H1 (cell line): ENCODE results near the gene IQCA1.

DNA sequence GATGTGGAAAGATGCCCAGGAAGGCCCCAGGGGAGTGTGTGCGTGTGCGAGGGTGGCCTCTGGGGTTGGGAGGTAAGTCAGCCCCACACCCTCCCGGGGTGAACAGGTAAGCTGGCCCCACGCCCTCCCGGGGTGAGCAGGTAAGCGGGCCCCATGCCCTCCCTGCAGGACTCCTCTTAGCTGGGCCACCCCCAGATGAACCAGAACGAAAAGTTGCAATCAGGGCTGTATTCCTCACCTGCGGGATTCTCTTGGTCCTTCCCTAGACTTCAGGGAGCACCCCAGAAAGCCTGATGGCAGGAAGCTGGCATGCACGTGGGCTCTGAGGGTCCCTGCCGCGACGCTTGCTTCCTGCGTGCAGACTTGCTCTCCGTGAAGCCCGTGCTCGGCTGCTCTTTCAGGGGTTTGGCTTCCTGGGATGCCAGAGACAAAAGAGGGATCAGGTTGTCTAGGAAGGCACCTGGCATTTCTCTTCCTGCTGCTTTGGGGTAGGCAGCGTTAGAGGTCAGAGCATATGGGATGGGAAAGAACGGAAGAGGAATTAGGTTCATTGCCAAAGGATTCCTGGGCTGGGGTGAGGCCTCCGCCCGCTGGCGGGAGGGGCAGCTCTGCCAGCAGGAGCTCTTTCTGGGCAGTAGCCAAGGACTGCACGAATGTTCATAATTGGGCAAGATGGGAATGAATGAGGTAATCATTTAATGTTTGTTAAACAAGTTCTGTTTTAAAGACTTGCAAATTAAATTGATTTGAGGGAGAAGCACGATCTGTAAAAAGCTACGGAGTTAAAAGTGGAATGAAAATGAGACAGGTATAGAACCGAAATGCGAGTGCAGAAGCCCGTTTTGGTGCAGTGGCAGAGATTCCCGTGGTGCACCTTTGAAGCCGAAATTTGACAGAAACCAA, 253.8 kb downstream of the AGAP1 start:
- RRBS, result no CpG with 5 or more reads among the region's 29 CpGs
CAGE:
- cytosol, long polyA plus RNA, result no peak
- long polyA plus RNA, result no peak
- nucleus, long polyA plus RNA, result no peak

GRCh38 chr2:235811793-235812837, 318.3 kb downstream of the AGAP1 start:
- RRBS, result no CpG with 5 or more reads among the region's 37 CpGs
CAGE:
- cytosol, long polyA plus RNA, result no peak
- long polyA plus RNA, result no peak
- nucleus, long polyA plus RNA, result no peak

DNA sequence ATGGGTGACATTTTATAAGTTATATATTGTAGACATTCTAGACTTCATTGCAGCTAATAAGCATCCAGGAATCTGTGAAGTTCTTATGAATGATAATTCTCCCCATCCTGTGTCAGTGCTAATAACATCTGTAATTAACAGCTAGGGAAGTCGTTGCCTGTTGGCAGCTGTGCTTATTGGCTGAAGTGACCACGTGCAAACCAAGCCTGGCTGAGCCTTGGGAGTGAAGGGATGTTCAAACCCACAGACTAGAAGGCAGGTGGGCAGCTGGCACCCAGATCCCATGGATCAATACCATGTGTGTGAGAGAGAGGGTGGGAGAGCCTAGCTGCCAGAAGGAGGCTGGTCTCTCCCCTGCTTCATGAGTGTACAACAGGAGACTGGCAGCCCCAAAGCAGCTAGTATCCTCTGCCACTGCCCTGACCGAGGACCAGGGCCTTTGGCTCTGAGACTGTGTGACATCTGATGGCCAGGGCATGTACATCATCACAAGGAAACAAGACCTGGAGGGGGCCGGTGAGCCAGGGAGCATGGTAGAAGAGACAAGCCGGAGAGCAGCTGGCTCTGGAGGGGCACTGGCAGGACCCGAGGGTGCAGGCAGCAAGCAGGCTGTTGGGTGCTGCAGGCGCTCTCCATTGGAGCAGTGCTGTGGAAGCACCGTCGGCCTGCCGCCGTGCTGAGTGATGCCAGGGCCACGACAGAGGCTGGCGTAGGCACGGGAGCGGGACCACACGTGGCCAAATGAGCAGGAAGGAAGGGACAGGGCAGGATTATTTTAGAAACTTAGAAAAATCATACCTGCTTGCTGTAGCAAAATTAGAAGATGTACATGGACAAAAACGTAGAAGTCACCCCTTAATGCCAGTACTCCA, 335.4 kb downstream of the GBX2 start:
- RRBS, result no CpG with 5 or more reads among the region's 17 CpGs
CAGE:
- cytosol, long polyA plus RNA, result no peak
- long polyA plus RNA, result no peak
- nucleus, long polyA plus RNA, result no peak

DNA sequence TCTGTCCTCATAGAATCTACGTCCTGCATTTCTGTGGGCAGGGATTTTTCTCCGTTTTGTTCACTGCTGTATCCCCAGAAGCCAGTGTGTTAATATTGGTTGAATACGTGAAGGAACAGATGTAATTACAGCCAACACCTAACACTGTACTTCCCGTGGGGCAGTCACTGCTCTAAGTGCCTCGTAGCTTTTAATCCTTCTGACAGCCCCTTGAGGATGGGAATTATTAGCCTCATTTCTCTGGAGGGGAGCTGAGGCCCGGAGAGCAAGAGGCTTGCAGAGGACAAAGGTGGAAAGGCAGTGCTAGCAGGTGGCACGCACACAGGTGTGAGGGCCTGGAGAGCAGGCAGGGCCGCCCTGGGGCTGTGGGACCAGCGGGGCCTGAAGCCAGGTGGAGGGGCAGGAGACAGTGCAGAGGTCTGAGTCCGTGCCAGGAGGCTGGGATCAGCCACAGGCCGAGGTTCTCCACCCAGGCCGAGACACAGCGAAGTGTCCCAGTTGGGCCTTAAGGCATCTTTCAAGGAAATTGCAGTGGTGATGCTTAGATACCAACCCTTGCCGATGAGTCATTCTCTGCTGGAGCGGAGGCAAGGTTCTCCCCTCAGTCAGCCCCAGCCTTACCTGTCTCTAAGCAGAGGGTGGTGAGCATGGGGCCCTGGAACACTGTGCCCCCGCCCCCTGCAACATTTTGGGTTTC, 122.8 kb downstream of the GBX2 start:
- RRBS, result no CpG with 5 or more reads among the region's 16 CpGs
CAGE:
- cytosol, long polyA plus RNA, result no peak
- long polyA plus RNA, result no peak
- nucleus, long polyA plus RNA, result no peak

- RRBS, result 3% methylated on average over 10 of the region's 38 CpGs
CAGE:
- cytosol, long polyA plus RNA, result no peak
- long polyA plus RNA, result no peak
- nucleus, long polyA plus RNA, result no peak
Observed at GRCh38 chr2:236177929-236178436, 9.8 kb upstream of the GBX2 start.

GRCh38 chr2:236236554-236236885, 27.7 kb downstream of the ASB18 start:
- RRBS, result no CpG with 5 or more reads among the region's 12 CpGs
CAGE:
- cytosol, long polyA plus RNA, result no peak
- long polyA plus RNA, result no peak
- nucleus, long polyA plus RNA, result no peak

DNA sequence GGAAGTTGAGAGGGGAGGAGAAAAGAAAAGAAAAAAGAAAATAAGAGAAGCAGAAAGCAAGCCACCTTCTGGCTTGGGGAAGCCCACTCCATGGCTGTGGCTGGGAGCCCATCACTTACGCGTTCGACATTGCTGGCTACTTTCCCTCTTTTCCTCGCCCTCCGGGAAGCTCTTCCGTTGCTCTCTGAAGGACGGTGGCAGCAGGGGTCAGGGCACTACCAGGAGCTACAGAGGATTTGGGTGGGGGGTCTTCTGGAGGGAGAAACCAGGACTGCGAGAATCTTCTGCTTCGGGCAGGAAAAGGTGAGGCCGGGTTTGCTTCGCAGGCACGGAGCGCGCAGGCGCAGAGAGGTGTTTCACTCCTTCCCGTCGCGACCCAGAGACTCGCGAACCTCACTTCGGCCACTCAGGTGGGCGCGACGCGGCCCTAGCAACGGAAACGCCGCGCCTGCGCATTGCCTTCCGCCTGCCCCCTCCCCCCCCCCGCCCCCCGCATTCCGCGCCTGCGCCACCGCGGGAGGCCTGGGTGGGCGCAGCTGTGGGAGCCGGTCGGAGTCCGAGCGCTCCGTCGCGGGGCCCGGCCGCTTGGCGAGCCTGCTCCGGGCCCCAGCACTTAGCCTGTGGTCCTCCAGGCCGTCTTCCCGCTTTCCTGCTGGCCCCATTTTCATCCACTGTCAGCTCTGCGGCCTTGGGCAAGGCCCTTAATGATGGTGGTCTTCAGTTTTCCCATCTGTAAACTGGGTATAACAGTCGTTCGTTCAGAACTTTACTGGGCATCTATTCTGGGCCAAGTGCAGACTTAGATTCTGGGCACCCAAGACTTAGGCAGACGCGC, at the start of gene IQCA1:
TSS of gene IQCA1 (minus strand) at position 339 of the 835 bp plus-strand sequence.
- RRBS, result no CpG with 5 or more reads among the region's 57 CpGs
CAGE:
- cytosol, long polyA plus RNA, result start-site peak on the minus strand centred at position 286 of the sequence, 27 bp wide, 23 reads
- long polyA plus RNA, result start-site peak on the minus strand centred at position 321 of the sequence, 20 bp wide, 49 and 44 reads in 2 replicates
- nucleus, long polyA plus RNA, result start-site peak on the minus strand centred at position 305 of the sequence, 40 bp wide, 88 reads

GRCh38 chr2:236545737-236546207, 23.9 kb upstream of the ACKR3 start:
- RRBS, result no CpG with 5 or more reads among the region's 11 CpGs
CAGE:
- cytosol, long polyA plus RNA, result no peak
- long polyA plus RNA, result no peak
- nucleus, long polyA plus RNA, result no peak

GRCh38 chr2:236567459-236567903, 2.1 kb upstream of the ACKR3 start:
- RRBS, result 3% methylated on average over 8 of the region's 30 CpGs
CAGE:
- cytosol, long polyA plus RNA, result start-site peak on the plus strand at chr2:236567753-236567787, 38 reads
- long polyA plus RNA, result no peak
- nucleus, long polyA plus RNA, result start-site peak on the plus strand at chr2:236567753-236567802, 35 reads

- RRBS, result no CpG with 5 or more reads among the region's 15 CpGs
CAGE:
- cytosol, long polyA plus RNA, result no peak
- long polyA plus RNA, result no peak
- nucleus, long polyA plus RNA, result no peak
Observed at GRCh38 chr2:236575382-236575947, 5.8 kb downstream of the ACKR3 start.

GRCh38 chr2:236730495-236731030, 160.9 kb downstream of the ACKR3 start:
- RRBS, result 85% methylated on average over 3 of the region's 10 CpGs
CAGE:
- cytosol, long polyA plus RNA, result no peak
- long polyA plus RNA, result no peak
- nucleus, long polyA plus RNA, result no peak

DNA sequence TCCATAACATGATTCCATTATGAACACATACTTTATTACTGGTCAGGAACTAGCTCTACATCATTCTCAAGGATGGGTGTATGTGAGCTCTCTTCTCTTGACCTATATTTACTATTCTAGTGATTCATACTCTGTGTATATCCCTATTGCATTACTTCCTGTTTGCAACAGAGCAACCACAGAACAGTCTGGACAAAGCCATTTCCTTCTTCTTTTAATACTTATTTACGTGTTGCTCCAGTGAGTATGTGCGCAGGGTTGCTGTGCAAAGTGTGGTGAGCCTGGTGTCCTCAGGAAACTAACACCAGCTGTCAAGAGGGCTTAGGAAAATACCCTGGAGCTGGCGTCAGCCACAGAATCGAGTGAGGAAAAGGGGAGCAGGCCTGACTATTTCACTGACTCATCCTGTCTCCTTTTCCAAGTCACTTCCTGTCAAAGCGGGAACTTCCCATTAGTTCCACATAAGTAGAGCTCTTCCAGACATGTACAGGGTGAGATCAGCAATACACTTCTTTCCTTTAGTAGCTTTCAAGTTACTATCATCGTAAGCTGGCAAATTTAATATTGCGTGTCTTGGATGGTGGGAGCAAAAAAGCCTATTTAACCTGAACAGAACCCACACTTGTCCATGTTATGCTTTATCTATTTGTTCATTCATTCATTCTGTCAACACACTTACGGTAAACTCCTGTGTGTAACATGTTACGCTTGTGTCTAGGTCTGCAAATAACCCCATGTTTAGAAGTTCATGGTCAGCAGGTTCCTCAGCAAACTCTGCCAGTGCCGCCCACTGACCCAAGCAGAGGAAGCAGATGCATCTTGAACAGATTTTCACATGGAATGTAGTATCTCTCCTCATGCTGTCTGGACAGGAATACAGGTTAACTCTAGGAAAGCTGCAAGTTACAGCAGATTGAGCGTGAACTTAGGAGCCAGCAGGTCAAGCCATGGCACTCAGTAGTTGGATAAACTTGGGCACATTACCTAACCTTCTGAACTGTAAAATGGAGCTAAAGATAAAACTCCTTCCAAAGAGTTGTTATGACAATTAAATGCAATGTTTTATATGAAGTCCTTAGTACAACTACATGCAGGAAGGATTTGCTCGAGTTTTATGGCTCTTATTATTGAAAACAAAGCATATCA, 213.9 kb upstream of the COPS8 start:
- RRBS, result no CpG with 5 or more reads among the region's 12 CpGs
CAGE:
- cytosol, long polyA plus RNA, result no peak
- long polyA plus RNA, result no peak
- nucleus, long polyA plus RNA, result no peak

DNA sequence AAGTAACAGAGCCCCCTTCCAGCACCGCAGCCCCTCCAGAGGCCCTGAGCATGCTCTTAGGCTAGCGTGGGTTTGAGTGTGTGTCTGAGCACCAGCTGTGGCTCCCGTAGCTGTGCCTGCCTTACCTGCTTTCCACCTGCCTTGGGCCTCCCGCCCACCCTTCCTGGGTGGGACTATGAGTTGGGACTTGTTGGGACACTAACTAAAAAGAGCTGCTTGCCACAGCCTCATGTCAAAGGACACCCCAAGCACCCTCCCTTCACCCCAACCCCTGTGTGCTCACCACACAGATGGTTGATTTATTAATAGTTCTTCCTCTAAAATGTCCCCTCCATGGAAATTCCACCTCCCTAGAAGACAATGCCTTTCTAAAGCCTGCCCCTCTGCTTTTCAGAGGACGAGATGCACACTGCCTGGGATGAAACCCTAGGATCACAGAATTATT, 116.4 kb upstream of the COPS8 start:
- RRBS, result no CpG with 5 or more reads among the region's 5 CpGs
CAGE:
- cytosol, long polyA plus RNA, result no peak
- long polyA plus RNA, result no peak
- nucleus, long polyA plus RNA, result no peak

GRCh38 chr2:236988445-236989396, 97.0 kb upstream of the COPS8 start:
- RRBS, result no CpG with 5 or more reads among the region's 16 CpGs
CAGE:
- cytosol, long polyA plus RNA, result no peak
- long polyA plus RNA, result no peak
- nucleus, long polyA plus RNA, result no peak

DNA sequence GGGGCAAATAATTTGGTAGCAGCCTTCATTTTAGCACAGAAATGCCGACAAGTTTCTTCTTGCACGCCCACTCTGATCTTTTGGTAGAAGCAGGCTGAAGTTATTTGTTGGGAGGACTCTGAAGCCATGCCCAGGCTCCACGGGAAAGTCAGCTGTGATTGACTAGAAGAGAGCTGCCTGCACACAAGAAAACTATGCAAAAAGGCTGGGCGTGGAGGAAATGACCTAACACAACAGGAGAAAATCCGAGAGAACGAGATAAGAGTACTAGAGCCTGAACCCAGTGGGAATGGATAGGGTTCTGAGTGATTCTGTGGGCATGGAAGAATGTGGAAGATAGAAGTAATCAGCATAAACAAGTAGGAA, 12.2 kb upstream of the COPS8 start:
- RRBS, result no CpG with 5 or more reads among the region's 6 CpGs
CAGE:
- cytosol, long polyA plus RNA, result no peak
- long polyA plus RNA, result no peak
- nucleus, long polyA plus RNA, result no peak

GRCh38 chr2:237184045-237184431, 98.3 kb downstream of the COPS8 start:
- RRBS, result no CpG with 5 or more reads among the region's 6 CpGs
CAGE:
- cytosol, long polyA plus RNA, result no peak
- long polyA plus RNA, result no peak
- nucleus, long polyA plus RNA, result no peak

- RRBS, result no CpG with 5 or more reads among the region's 8 CpGs
CAGE:
- cytosol, long polyA plus RNA, result no peak
- long polyA plus RNA, result no peak
- nucleus, long polyA plus RNA, result no peak
Observed at GRCh38 chr2:237208213-237208716, 122.6 kb downstream of the COPS8 start.

GRCh38 chr2:237234054-237234824, 148.6 kb downstream of the COPS8 start:
- RRBS, result no CpG with 5 or more reads among the region's 5 CpGs
CAGE:
- cytosol, long polyA plus RNA, result no peak
- long polyA plus RNA, result no peak
- nucleus, long polyA plus RNA, result no peak

GRCh38 chr2:237256748-237257290, 157.1 kb downstream of the COL6A3 start:
- RRBS, result no CpG with 5 or more reads among the region's 7 CpGs
CAGE:
- cytosol, long polyA plus RNA, result no peak
- long polyA plus RNA, result no peak
- nucleus, long polyA plus RNA, result no peak

GRCh38 chr2:237257463-237257958, 156.5 kb downstream of the COL6A3 start:
- RRBS, result no CpG with 5 or more reads among the region's 10 CpGs
CAGE:
- cytosol, long polyA plus RNA, result no peak
- long polyA plus RNA, result no peak
- nucleus, long polyA plus RNA, result no peak